Bronchial lymph node (tissue), 1 donor: ENCODE measurements around the genes UBP1 and STAC.

GRCh38 chr3:32253290-32253489, 14.7 kb downstream of the CMTM8 start:
- PRO-cap = no peak

DNA sequence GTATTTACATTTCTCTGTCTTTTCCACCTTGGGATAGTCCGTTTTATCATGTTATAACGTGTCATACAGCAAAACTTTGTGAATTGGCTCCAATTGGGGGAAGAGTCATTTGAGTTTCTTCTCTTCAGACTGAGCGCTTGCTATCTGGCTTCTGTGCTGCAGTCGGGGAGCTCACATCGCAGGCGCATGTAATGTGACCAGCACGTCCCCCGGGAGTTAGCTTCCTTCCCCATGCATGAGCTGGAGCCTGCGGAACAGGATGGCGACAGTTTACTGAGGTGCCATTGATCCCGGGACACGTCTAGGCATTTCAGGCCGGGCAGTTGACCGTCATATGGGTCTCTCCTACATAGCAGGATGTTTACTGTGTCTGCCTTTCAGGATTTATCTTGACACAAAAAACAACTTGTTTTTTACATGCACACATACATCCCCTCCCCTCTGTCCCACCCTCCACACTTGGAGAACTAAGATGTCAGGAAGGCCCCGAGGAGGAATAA, 44.8 kb downstream of the CMTM8 start:
- PRO-cap = no peak

DNA sequence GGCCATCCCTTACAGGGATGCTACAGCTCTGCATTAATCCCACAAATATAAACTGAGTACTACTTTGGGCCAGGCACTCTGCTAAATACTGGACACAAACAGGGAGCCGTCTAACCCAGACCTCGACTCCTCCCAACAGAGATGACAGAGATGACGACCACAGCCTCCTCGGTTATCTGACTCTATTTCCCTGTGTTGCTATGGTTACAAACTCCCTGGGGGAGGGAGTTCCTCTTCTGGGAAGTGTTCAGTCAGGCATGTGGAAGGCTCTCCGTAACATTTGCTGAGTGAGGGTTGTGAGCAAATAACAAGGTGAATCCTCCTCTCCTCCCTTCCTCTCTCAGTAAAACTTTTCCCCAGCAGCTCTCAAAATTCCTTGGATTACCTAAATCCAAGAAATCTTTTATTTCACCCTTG, 6.7 kb upstream of the CMTM7 start:
- PRO-cap = no peak

DNA sequence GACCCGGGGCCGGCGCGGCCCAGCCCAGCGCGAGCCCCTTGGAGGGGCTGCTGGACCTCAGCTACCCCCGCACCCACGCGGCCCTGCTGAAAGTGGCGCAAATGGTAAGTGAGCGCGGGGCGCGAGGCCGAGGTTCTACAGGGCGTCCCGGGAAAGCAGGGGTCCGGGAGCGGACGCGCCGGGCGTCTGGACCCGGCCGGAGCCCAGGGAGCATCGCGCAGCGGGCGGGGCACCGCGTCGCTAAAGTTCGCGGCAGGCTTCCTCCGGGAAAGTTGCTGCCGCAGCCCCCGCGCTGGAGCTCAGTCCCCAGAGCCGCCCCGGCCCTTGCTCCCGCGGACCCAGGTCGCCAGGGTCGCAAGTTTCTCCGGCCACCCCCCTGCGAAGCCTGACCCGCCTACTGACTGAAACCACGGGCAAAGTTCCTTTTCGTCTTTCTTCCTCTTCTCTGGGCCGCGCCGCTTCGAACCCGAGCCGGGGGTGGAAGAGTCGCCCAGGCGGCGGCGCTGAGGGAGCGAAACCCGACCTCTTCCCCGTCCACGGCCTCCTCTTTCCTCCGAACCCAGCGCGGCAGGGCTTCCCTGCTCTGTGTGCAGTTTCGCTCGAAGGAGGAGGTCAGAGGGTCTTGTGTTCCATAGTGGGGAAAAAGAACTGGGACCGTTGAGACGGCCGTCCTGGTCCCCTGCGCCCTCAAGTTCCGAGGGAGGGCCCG, 463 bp downstream of the CMTM7 start:
- PRO-cap = bidirectional peak, plus-strand start at position 469 of the sequence, minus-strand start at position 340 of the sequence

- PRO-cap = unidirectional peak, plus-strand start at chr3:32467523
Measured at GRCh38 chr3:32467341-32467593, 35.4 kb downstream of the CMTM6 start.

- PRO-cap = no peak
Measured at GRCh38 chr3:32869238-32870220, 51.7 kb downstream of the TRIM71 start.

DNA sequence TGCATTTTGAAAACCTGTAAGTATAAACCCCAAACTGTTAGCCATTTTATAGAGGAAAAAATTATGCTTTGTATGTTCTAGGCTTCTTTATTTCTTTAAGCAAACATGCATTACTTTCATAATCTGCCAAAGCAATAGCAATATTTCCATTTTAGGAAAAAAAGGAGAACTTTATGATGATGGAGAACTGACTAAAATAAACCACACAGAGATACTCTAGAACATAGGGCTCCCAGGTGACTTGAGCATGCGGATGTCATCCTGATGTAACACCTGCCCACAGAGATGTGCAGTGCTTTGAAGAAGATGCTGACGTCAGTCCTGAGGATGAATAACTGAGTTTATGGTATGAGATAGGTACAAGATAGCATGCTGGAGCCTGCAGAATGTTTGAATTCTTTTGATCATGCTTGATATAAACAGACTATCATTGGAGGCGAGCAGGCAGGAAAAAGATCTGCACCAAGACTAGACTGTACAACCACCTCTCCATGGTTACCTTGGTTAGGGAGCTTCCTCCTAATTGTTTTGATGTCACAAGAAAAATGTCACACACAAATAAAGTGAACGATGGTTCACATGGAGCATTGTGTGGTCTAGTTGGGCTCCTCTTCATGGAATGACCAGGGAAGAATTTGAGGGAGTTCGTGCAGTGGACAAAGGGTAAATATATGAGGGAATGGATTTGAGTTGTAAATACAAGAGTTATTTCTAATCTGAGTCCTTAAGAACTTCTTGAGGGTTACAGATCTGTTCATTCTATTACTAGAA, 12.5 kb downstream of the CCR4 start:
- PRO-cap = unidirectional peak, plus-strand start at position 362 of the sequence

DNA sequence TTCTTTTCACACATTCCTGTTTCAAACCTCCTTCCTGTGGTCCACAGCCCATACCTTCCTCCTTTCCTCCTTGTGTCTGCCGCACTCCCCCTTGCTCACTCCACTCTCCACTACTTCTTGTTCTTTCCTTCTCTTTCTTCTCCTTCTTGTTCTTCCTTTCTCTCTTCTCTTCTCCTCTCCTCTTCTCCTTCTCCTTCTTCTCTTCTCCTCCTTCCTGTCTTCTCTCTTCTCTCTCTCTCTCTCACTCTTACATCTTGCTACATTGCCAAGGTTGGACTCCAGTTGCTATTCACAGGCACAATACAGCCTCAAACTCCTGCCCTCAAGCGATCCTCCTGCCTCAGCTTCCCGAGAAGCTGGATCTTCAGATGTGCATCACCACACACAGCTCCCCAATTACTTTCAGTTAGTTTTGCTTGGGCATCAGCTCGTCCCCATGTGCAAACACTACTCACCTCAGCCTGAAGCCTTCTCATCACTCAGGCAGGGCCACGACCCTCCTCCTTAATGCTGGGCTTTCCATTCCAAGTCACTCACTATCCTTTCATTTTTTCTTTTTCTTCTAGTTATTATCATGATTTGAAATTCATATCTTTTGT, 49.6 kb downstream of the CCR4 start:
- PRO-cap = no peak

DNA sequence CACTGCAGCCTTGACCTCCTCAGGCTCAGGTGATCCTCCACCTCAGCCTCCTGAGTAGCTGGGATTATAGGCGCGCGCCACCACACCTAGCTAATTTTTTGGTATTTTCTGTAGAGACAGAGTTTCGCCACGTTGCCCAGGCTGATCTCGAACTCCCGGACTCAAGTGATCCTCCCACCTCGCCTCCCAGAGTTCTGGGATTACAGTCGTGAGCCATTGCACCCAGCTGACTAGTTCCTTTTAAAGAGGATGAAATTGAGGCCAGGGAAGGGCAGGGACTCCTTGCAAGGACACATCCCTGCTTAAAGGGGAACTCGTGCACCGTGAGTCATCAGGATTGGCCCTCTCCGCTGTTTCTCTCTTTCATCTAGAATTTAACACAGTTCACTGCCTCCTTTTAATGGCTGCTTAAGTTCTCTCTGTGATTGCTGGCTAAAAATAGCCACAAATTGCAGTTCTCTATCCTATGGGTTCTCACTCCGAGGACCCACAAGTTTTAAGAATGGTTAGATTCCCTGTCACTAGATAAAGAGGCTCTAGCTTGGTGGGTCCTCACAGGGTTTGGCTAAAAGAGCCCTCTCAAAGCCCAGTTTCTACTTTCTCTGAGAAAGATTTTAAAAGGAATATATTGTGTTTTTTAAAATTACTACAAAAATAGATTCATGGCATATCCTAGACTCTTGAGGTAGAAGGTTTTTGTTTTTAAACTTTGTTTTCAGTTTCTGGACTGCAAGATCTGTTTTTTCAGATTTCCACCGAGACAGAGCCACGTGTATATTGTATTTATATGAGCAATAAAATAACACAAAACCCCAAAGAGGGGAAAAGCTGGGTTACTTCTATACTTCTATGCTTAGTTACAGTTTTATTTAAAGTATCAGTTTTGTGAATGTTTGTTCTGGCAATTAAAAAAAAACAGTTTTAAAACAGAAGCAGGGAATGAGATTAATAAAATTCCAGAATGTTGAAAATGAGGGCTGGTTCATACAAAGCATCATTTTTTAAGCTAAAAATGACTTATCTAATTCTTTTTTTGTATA, 1.5 kb downstream of the CRTAP start:
- PRO-cap = bidirectional peak, plus-strand start at position 525 of the sequence, minus-strand start at position 369 of the sequence

DNA sequence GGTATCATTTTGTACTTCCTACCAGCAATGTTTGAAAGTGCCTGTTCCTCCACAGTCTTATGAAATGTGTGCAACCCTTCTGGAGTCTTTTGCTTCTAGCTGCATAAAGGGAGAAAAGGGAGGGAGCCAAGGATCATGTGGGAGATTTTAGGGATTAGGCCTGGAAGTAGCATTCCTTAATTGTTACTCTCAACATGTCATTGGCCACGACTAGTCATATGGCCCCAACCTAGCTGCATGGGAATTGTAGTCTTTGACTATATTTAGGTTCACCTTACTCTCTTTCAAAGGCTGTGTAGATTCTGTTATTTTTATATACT, 14.9 kb downstream of the CRTAP start:
- PRO-cap = no peak

DNA sequence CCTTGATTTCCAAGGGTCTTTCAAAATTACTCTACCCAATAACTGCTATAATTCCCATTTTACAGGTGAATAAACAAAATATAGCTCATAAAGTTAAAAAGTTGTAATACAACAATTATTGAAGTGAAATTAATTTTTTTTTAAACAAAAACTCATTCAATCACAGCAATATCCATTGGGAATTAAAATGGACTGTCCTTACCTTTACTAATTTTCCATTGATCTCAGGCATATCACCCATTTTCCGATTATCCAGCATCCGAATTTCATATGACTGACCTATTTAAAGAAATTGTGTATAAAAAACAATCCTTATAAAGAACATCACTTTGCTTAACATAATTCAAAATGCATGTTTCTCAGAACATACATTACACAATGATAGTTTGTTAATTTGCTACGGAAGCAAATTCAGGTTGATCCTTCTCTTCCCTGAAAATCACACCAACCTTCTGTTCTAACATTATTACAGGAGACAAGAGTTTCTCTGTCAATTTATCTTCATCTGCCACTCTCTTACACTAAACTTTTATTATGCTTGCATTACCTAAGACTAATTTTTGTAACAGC, 23.6 kb downstream of the UBP1 start:
- PRO-cap = no peak

DNA sequence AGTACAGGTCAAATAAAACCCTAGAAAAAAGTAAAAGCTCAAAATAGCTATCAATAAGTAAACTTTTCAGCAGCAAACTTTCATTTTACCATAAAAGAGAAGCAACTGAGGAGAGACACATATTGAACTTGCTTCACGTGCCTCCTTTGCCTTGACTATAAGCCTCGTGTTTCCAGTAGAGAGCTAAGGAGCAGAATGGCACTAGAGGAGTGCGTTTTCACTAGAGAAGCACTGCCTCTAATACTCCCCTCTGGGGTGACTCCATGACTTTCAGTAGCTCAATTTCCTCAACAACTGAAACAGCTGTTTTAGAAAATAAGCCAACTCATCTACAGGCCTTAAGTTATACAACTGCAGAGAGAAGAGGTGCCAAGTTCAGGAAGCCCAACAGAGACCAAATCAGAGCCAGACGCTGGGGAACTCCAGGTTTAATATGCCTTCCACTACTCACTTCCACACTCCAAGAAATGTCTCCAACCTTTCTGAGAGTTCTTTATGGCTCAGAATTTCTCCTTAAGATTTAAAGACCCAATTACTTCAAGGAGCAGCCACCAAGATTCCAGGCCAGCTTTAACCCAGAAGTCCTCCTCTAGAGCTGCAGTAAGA, 1.9 kb downstream of the UBP1 start:
- PRO-cap = unidirectional peak, plus-strand start at position 186 of the sequence

GRCh38 chr3:33439729-33440699, at the start of gene UBP1:
Gene UBP1, minus strand, starts transcription at chr3:33440405.
- PRO-cap = bidirectional peak, plus-strand start at chr3:33440800, minus-strand start at chr3:33440361

DNA sequence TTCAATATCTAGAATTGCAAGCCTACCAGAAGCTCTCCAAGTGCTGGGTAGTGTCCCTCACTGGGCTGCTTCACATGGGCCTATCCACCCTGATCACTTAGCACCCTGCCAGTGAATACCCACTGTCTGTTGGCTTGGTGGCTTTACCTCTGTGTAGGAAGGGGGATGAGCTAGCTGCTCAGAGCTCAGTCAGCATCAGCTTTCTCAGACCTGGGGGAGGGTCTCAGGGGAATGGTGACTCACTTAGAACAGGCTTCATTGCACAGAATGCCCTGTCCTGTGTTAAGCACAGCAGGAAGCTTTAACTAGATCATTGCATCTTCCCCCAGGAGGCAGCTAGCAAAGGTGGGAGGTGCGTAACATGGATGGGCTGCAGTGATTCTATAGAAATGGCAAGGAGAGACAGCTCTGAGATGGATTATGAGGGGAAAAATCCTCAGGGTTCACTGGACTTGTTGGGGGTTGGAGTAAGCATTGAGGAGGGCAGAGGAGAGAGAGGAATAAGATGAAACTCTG, 209.8 kb downstream of the PDCD6IP start:
- PRO-cap = no peak

DNA sequence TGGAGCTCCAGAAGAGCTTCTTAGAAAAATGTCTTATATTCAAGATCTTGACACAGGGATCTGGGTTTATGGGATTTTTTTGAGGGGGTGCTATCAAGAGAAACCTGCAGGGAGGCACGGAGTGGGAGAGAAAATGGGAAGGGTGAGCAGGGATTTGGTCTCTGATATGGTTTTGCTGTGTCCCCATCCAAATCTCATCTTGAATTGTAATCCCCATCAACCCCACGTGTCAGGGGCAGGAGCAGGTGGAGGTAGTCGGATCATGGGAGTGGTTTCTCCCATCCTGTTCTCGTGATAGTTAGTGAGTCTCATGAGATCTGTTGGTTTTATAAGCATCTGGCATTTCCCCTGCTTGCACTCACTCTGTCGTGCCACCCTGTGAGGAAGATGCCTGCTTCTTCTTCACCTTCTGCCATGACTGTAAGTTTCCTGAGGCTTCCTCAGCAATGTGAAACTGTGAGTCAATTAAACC, 386.0 kb downstream of the PDCD6IP start:
- PRO-cap = no peak

GRCh38 chr3:35505078-35505665, 134.2 kb upstream of the ARPP21 start:
- PRO-cap = no peak

- PRO-cap = no peak
Measured at GRCh38 chr3:35638999-35639131, 460 bp upstream of the ARPP21 start.

GRCh38 chr3:36379852-36380797, at the start of gene STAC:
Gene STAC, plus strand, starts transcription at chr3:36380504.
- PRO-cap = no peak

DNA sequence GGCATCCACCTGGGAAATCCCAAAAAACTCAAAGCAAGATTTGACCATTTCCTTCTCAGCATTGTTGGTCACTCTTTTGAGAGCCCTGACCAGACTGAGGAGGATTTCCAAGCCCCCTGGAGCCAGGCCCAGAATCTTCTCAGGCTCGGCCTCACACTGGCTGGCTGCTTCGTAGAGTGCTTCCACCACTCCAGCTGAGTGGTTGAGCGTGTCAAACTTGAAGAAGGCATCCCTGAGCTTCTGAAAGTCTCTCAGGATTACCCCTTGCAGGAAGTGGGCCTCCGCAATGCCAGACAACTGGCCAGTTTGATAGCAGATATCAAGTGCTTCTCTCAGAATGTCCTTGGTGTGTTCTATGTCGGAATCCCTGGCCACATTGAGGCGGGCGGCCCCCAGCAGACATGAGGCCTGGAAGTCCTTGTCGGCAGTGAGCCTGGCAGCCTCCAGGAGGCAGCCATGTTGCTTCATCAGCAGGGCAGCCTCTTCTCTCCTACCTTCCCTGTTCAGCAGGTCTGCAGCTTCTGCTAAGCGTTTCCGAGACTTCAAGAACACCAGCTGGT, 68.9 kb upstream of the DCLK3 start:
- PRO-cap = no peak

GRCh38 chr3:36855483-36856279, 89.2 kb downstream of the TRANK1 start:
- PRO-cap = no peak